Sigmoid colon (tissue), 4 donors: ENCODE results near the gene AXIN2.

DNA sequence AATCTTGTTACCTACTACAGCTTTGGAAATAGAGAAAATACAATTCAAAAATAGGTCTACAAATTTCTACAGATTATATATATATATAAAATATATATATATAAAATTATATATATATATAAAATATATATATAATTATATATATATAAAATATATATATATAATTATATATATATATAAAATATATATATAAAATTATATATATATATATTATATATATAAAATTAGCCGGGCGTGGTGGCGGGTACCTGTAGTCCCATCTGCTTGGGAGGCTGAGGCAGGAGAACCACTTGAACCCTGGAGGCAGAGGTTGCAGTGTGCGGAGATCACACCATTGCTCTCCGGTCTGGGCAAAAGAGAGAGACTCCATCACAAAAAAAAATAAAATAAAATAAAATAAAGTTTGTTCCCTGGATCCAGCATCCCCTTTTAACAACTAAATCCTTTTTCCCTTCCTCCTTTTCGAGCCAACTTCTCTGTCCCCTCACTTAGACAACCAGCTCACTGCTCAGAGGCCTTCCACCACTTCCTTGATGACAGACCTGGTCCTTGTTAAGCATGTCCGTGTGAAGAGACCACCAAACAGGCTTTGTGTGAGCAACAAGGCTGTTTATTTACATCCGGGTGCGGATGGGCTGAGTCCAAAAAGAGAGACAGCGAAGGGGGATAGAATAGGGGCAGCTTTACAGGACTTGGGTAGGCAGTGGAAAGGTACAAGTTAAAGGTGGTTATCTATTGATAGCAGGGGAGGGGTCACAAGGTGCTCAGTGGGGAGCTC is 102.3 kb upstream of the SMURF2 start:
- PRO-cap: no peak
- RAMPAGE, long total RNA, 4 experiments: no peak in any of the 4 experiments

DNA sequence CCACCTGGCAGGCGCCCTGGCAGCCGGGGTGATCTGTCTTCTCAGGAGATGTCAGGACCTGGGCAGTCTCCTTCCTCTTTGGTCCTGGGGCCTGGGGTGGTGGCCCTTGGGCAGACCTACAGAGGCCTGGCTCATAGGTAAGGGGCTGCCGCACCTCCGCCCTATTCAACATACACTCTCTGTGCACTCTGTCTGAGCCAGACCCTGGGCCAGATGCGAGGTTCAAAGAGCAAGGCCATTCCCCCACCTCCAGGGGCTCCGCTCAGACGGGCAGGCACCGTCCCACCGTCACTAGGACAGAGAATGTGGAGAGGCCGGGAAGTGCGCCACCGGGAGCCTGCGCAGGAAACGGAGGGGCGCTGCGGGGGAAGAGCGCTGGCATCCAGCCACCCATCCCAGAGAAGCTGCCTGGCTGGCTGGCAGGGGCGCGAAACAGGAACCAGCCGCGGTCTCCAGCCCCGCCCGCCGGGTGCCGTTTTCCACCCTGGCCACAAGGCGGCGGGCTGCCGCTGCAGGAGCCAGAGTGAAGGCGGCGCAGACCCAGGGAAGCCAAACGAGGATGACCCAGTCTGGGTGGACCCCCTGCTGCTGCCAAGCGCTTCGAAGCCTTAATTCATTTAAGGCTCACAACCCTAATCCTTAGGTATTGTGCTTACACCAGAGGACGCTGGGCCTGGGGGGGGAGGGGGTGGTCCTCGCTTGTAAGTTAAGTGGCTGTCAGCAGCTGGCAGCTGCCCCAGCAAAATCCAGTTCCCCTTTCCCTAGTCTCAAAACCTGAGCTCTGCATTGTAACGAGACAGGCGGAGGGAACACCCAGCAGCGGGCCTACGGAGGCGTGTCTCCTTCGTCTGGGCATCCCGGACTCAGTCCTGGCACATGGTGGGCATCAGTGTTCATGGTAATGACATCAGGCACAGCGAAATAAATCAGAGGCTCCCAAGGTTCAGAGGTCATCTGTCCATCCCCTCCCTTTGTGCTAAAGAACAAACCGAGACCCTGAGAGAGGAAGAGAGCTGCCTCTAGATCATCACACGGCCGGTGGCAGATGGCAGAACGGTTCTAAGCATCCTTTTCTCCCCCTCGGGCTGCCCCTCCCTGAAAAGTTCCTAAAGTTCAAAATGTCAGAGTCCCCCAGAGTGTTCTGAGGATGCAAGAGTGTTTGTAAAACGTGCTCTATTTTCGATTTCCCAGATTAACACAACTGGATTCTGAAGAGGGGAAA is 114.8 kb upstream of the SMURF2 start:
- PRO-cap: no peak
- RAMPAGE, long total RNA, 4 experiments: no peak in any of the 4 experiments

GRCh38 chr17:65028670-65029083 is 27.9 kb downstream of the GNA13 start:
- PRO-cap: no peak
- RAMPAGE, long total RNA, 4 experiments: start-site peak on the minus strand in 1 of 4 experiments, at chr17:65028908-65029039 at its widest, 8 reads per replicate

- PRO-cap: no peak
- RAMPAGE, long total RNA, 4 experiments: no peak in any of the 4 experiments
Measured at GRCh38 chr17:65041492-65042020, 15.0 kb downstream of the GNA13 start.

- PRO-cap: no peak
- RAMPAGE, long total RNA, 4 experiments: no peak in any of the 4 experiments
Measured at GRCh38 chr17:65062511-65062965, 6.0 kb upstream of the GNA13 start.

- PRO-cap: no peak
- RAMPAGE, long total RNA, 4 experiments: no peak in any of the 4 experiments
Measured at GRCh38 chr17:65072593-65072965, 16.0 kb upstream of the GNA13 start.

- PRO-cap: no peak
- RAMPAGE, long total RNA, 4 experiments: no peak in any of the 4 experiments
Measured at GRCh38 chr17:65072966-65073200, 16.3 kb upstream of the GNA13 start.

DNA sequence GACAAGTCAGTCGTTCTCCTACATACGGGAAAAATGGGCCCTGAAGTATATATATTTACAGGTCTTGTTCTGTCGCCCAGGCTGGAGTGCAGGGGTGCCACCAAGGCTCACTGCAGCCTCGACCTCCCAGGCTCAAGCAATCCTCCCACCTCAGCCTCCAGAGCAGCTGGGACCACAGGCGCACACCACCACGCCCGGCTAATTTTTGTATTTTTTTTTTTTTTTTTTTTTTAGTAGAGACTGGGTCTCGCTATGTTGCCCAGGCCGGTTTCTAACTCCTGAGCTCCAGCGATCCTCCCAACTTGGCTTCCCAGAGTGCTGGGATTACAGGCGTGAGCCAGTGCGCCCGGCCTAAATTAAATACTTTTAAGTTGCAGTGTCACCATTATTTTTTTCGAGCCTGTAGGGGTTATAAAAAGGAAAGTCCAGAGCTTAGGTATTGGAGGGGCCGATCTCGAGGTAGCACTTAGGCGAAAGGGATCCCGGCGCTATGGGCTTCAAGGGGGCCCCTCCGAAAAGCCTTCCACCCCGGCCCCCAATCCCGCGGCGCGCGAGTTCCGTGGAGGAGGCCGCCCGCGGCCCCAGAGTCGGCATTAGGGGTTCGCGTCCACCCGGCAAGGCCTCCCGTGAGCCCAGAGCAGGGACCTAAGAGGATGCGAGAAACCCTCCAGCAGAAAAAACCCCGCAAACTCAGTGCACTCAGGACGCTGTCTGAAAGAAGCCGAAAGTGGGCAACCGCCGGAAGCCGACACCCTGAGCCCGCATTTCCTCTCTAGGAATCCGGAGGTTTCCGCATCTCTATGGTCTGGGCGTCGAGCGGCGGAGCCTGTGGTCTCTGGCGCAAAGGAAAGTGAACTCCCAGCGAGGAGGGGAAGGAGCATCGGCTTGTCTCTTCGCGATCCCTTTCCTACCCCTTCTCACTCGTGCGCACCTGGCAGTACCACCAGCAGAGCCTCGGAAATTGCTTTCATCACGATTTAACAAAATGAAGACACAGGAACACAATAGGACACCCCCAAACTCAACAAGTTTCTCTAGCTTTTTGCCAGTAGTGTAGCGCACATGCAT is 14.2 kb upstream of the RGS9 start:
- PRO-cap: unidirectional peak, plus-strand start at position 861 of the sequence
- RAMPAGE, long total RNA, 4 experiments: no peak in any of the 4 experiments

DNA sequence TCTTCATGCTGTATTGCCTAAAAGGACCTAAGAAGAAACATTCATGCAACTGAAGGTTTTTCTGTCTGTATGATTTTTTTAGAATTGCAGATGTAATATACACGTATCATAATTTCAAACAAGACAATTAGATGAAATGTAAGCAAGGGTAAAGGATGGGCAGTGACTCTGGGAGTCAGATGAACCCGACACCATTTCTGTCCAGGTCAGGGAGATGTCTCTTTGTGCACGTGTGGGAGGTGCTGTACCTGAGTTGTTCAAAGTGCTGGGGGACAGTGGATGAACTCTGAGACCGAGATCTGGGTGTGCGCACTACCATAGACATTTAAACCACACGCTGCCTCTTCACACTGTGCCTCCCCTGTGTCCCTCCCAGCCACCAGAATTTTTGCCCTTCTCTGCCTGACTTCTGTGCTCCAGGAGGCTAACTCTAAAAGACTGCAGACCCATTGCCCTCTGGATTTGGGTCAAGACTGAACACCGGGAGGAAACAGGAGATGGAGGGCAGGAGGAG is 5.9 kb upstream of the RGS9 start:
- PRO-cap: no peak
- RAMPAGE, long total RNA, 4 experiments: no peak in any of the 4 experiments

DNA sequence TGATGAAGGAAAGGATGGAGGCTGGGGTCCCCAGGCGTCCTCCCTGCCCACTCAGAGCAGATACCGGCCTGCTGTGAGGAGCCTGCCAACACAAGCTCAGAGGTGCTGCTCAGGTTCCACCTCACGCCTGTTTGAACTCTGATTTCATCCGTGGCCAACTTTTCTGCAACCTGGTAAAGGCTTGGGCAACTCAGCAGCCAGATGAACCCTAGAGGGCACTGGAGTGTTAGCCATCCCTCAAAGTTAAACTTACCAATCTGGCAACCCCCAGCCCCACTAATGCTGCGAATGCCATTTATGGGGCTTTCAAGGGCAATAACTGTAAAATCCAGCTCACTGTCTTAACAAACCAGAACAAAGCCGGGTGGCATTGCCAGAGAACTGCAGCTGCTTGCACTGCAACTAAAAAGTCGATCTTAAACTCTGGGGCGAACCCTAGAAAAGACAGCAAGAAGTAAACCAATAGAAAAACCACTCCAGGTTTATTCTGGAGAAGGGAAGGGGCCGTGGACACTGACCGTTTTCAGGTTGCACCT is 105.5 kb downstream of the AXIN2 start:
- PRO-cap: no peak
- RAMPAGE, long total RNA, 4 experiments: no peak in any of the 4 experiments

DNA sequence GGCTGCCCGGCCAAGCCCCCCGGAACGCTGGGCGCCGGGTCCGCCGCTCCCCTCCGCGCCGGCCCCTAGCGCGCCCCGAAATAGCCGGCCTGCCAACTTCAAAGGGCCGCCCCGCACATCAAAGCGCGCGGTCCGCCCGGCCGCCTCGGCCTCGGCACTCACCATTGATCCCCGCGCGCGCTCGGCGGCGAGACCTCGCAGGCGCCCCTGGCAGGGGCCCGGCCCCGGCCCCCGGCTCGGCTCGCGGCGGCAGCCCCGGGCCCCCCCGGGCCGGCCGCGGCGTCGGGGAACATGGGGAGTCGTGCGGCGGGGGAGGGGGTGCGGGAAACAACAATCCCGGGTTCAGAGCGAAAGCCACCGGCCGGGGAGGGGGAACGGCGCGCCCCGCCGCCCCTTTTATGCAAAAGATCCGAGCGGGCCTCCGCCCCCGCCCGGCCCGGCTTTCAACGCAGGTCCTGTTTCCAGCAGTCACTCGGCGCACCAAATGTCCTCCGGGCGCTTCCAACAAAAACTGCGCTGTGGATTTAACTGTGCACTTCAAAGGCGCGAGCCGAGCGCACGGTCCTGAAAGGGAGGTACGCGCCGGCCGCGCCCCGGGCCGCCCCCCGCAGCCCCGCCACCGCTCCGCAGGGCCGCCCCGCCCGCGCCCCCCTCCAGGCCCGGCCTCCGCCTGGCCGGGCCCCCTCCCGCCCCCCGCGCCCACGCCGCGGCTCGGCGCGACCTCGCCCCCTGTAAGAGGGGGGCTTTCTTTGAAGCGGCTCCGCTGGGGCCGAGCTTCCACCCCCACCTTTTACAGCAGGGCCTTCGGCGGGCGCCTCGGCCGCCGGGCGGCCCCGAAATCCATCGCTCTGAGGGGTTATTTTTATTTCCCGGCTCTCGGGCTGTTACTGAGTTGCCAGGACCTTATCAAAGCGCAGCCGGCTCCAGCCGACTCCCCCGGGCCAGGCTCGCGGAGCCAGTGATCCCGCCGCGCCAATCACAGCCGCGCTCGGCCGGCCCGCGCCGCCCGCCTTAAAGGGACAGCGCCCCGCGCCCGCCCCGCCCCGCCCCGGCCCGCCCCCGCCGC is at the start of gene AXIN2:
AXIN2 (minus strand) TSS at position 986 of the 1,066 bp plus-strand sequence.
- PRO-cap: bidirectional peak, plus-strand start at position 471 of the sequence, minus-strand start at position 513 of the sequence
- RAMPAGE, long total RNA, 4 experiments: start-site peak on the minus strand in 3 of 4 experiments, centred at positions 532 to 724 of the sequence, 17 to 42 reads per replicate

GRCh38 chr17:65594935-65595516 is 33.6 kb upstream of the AXIN2 start:
- PRO-cap: no peak
- RAMPAGE, long total RNA, 4 experiments: no peak in any of the 4 experiments

DNA sequence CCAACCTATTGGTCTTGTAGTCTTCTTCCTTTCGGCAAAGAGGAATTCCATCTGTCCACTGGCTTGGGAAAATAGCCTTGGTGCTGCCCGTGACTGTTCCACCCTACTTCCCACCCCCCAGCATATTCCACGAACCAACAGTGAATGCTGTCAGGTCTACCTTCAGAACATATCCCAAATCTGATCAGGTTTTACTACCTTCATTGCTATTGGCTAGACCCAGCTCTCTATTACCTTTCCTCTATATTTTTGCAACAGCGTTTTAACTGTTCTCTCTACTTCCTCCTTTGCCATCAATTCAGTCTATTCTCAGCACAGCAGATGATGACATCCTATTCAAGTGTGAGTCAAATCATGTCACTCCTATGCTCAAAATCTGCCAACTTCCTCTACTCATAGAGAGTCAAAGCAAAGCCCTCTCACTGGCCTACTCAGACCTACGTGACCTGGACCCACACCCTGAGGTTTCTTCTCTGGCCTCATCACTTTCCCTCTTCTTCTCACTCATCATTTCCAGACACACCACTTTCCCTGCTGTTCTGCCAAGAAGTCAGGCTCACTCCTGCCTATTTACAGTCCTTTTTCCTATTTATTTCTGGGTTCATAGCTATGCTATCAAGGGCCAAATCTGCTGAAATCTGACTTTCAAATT is 289.0 kb upstream of the AXIN2 start:
- PRO-cap: no peak
- RAMPAGE, long total RNA, 4 experiments: no peak in any of the 4 experiments

- PRO-cap: no peak
- RAMPAGE, long total RNA, 4 experiments: no peak in any of the 4 experiments
Measured at GRCh38 chr17:66309587-66310095, 7.2 kb downstream of the PRKCA start.

- PRO-cap: no peak
- RAMPAGE, long total RNA, 4 experiments: no peak in any of the 4 experiments
Measured at GRCh38 chr17:66348606-66349111, 46.2 kb downstream of the PRKCA start.

GRCh38 chr17:66374053-66374837 is 71.8 kb downstream of the PRKCA start:
- PRO-cap: no peak
- RAMPAGE, long total RNA, 4 experiments: no peak in any of the 4 experiments

GRCh38 chr17:66399047-66399294 is 96.6 kb downstream of the PRKCA start:
- PRO-cap: no peak
- RAMPAGE, long total RNA, 4 experiments: no peak in any of the 4 experiments

- PRO-cap: no peak
- RAMPAGE, long total RNA, 4 experiments: start-site peak on the plus strand in 1 of 4 experiments, at chr17:66402109-66402244 at its widest, 5 reads per replicate
Measured at GRCh38 chr17:66401860-66402500, 99.6 kb downstream of the PRKCA start.

GRCh38 chr17:66425781-66426309 is 123.4 kb downstream of the PRKCA start:
- PRO-cap: no peak
- RAMPAGE, long total RNA, 4 experiments: no peak in any of the 4 experiments

GRCh38 chr17:66466816-66467421 is 164.5 kb downstream of the PRKCA start:
- PRO-cap: no peak
- RAMPAGE, long total RNA, 4 experiments: no peak in any of the 4 experiments